H7 (cell line): ENCODE data around the genes CDC5L and PLA2G7.

DNA sequence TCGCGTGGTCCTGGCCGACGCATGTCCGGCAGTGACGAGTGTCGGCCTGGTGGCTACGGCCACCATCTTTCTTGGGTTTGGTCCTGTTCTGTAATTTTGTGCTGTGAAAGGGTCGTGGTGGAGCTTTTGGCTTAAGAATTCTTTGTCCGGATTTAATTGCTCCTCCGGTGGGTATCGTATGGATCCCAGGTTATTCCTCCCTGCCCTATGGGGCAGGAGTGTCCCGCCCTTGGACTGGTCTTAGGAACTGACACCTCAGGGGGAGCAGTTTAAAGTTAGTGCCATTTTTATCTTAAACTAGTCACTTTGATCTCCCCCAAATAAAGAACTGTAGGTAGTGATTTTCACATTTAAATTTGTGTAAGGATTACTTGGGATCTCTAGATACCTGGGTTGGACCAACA, 1.0 kb downstream of the HSP90AB1 start:
- RAMPAGE, long total RNA = no peak

- RAMPAGE, long total RNA = no peak
Observed at GRCh38 chr6:44262470-44262872, 2.9 kb downstream of the NFKBIE start.

DNA sequence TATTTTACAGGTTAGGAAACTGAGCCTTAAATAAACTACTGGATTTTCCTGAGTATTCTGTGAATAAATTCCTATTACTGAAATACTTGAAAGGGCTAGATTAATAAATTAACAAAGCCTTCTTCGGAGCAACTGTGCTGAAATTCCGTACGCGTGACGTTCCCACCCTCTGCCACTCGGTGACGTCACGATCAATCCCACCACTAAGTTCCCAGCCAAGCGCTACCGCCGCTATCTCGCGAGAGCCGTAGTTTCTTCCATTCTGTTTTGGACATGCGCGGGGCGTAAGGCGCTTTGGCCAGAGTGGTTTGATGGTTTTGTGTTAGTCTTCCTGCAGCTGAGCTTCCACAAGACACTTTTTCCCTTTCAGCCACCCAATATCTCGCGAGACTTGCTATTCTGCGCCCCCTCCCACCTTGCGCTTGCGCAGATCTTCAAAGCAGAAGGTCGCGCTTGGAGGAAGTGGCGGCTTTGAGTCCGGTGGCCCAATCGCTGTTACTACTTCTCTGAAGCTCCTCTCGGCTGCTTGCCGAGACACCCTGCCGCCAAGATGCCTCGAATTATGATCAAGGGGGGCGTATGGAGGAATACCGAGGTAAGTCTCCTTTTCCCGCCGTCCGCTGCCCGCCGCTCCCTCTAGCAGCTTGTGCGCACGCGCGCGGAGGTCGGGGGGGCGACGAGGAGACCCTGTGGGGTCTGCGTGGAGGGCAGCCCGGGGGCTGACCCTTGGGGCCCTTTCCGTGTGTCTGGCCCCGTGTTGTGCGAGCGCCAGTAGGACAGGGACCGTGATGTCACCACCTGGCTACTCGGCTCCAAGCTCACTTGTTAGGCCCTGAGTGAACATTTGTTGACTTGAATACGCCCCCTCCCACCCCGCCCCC, at the start of gene CDC5L:
Gene CDC5L, plus strand, starts transcription at position 433 of the 881 bp plus-strand sequence.
- RAMPAGE, long total RNA = start-site peak on the plus strand centred at position 286 of the sequence, 70 bp wide, 111 reads; start-site peak on the plus strand centred at position 443 of the sequence, 28 bp wide, 414 reads

- RAMPAGE, long total RNA = no peak
Observed at GRCh38 chr6:44392557-44392863, 5.0 kb downstream of the CDC5L start.

GRCh38 chr6:44733633-44734221, 346.2 kb downstream of the CDC5L start:
- RAMPAGE, long total RNA = no peak

DNA sequence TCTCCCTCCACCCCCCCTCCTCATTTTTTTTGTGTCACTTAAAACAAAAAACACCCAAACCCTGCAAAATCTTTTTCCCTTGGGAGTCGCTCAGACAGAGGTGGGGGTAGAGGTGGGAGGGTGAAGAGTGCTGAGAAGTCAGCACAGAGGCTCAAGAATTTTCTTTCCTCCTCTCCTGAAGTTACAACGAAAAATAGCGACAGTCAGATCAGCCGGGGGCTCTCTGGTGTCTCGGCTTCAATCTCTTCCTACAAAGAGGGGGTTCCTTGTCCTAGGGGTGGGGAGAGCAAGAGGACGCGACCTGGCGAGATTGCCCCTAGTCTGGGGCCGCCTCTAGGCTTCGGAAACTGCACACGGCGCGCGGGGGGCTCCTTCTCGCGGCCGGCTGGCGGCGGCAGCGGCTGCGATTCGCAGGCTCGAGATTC, 43.7 kb upstream of the SUPT3H start:
- RAMPAGE, long total RNA = no peak

DNA sequence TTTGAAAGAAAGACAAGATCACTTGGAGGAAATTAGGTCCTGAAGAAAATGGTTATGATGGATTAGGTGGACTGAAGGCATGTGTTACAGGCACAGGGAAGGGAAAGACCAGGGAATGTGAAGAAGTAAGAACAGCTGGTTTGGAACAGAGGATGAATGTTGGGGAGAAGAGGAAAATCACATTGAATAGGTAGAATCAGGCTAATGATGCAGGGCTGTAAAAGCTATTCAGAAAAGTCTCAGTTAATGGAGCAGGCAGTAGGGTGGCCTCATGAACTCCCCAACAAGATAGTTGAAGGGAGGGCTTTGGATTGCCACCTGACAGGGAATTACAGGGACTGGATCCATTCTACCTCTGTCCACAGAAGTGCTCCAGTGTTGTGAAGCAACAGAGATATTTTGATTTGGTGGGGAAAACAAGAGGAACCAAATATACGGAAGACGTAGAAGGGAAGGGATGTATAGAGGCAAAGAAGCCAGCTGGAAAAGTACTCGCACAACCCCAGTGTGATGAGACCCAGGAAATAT, 83.3 kb upstream of the SUPT3H start:
- RAMPAGE, long total RNA = no peak

GRCh38 chr6:45504938-45505493, 127.3 kb upstream of the SUPT3H start:
- RAMPAGE, long total RNA = no peak

DNA sequence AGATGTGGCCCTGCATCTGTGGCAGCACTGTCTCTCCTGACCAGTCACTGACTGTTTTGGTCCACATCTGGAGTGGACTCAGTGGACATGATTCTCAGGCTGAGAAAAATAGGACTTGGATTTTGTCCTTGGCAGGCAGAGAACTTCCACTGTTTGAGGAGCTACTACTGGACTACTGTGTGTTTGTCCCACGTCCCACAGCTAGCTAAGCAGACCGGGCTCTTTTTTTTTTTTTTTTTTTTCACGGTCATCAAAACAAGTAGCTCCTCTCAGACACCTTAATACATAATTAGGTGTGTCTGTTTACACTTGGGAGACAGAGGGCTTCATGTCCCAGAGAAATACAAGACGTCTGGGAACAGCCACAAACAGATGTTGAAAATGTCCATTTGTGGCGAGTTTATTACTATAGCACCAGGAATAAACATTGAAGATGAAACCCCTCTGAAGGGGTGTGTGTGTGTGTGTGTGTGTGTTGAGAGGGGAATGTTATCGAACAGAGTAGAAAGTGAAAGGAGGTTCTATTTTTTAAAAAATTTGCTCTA, 155.0 kb upstream of the SUPT3H start:
- RAMPAGE, long total RNA = no peak

DNA sequence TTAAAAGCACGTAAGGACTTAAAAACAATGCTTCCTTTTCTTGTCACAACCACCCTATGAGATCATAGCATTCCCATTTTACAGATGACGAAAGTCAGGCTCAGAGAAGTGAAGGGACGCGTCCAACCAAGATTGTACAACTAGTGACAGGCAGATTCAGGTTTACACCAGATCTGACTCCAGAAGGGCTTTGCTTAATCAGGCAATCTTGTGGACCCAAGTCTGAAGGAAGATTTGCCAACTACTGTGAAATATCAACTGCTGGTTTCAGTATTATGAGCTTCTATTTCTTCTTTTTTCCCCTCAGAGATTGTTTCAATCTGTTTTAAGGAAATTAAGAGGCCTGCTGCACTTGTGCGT, 902 bp downstream of the ENPP4 start:
- RAMPAGE, long total RNA = no peak

GRCh38 chr6:46323521-46323847, 152.7 kb upstream of the ENPP5 start:
- RAMPAGE, long total RNA = no peak

DNA sequence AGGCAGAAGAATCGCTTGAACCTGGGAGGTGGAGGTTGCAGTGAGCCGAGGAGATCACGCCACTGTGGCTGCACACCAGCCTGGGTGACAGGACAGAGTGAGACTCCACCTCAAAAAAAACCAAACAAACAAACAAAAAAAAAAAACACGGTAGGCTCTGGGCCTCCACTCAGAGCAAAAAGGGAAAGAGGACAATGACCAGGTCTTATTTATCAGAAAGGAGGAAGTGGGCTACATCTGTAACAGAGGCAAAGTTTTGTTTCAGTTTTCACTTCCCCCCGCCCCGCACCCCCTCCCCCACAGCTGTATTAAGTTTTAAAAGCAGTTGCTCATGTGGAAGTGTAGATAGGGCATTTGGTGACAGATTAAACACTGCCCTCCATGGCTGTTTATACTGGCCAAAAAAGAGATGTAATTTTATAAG, 114.7 kb downstream of the RCAN2 start:
- RAMPAGE, long total RNA = no peak

GRCh38 chr6:46734852-46735988, at the start of gene PLA2G7:
Gene PLA2G7, minus strand, starts transcription at chr6:46735375.
- RAMPAGE, long total RNA = no peak

GRCh38 chr6:46954566-46955333, 33.0 kb upstream of the ADGRF5 start:
- RAMPAGE, long total RNA = no peak

- RAMPAGE, long total RNA = no peak
Observed at GRCh38 chr6:47414415-47415212, 63.0 kb upstream of the CD2AP start.

- RAMPAGE, long total RNA = no peak
Observed at GRCh38 chr6:48091044-48091737, 19.8 kb downstream of the PTCHD4 start.

- RAMPAGE, long total RNA = no peak
Observed at GRCh38 chr6:49295701-49296029, 167.4 kb downstream of the MMUT start.

- RAMPAGE, long total RNA = no peak
Observed at GRCh38 chr6:49325994-49326752, 136.9 kb downstream of the MMUT start.

GRCh38 chr6:49459040-49459599, 3.9 kb downstream of the MMUT start:
- RAMPAGE, long total RNA = no peak

DNA sequence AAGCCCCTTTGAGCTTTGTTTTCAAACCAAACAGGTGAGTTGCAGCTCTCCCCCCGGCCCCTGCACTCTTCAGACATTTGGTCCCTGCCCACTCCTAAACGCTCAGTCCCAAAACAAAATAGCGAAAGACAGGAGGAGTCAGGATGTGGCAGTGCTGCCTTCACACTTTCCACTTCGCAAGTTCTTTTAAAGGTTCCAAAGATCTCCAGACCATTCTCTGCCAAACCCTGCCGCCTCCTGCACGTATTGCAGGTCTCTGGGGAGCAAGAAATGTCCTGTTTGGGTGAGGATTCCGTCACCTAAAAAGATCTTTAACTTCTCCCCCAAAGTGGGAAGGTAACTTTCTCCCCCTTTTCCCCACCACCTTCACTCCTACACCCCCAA, 27.7 kb downstream of the TFAP2B start:
- RAMPAGE, long total RNA = no peak